Skeletal muscle tissue (tissue), 7 donors: ENCODE data around the genes TPP2, BIVM and ABHD13.

DNA sequence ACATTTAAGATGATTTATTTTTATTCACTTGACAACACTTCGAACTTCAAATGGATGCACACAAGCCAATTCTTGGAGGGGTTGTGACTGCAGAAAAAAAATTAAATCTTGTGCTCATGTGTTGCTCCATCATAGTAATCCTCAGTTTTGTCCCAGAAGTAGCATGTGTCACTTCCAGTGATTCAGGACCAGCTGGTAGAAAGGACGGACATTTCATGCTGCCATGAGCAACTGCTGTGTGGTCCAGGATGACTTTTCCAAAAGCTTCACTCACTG, 71.1 kb downstream of the ITGBL1 start:
- PRO-cap, 3 experiments = no peak in any of the 3 experiments
- RAMPAGE, long total RNA = no peak
- RRBS, 2 experiments = no CpG with 5 or more reads among the region's 2 CpGs

DNA sequence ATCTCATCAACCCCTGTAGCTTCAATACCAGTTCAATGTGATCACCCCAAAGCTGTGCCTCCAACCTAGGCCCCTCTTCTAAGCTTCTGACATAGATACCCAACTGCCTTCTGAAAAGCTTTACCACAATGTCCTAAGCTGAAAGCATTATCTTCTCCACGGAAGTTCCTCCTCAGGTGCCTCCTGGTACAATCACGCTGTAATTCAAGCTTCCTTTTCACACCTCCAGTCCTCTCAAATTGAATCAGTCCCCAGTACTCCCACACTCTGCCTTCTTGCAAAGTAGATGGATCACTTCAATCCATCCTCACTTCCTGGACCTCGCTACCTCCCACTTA, 243.5 kb upstream of the TPP2 start:
- PRO-cap, 3 experiments = no peak in any of the 3 experiments
- RAMPAGE, long total RNA = no peak
- RRBS, 2 experiments = no CpG with 5 or more reads among the region's 3 CpGs

GRCh38 chr13:102401214-102401797, 195.5 kb upstream of the TPP2 start:
- PRO-cap, 3 experiments = no peak in any of the 3 experiments
- RAMPAGE, long total RNA = no peak
- RRBS, 2 experiments = 5 to 10% methylated on average over 3 of the region's 13 CpGs

DNA sequence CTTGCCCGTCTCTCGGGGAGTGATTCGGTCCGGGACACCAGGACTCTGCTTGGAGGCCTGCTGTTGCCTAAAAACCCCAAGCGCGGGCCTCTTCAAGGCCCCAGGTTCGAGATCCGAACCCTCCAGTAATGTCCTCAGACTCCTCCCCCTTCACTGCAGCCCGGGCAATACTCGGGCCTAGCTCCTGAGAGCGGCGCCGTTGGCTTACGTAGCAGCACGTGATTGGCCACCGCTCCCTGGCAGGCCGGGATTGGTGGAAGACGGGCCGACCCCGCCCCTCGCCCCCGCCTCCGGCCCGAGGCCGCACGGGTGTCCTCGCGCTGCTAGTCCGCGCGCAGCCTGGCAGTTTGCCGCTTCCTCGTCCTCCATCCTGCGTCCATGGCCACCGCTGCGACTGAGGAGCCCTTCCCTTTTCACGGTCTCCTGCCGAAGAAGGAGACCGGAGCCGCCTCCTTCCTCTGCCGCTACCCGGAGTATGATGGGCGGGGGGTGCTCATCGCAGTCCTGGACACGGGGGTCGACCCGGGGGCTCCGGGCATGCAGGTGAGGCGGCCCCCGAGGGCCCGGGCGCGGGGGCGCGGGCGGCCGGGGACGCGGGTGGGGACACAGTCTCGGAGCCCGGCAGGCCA, at the start of gene TPP2:
Gene TPP2, plus strand, starts transcription at position 326 of the 629 bp plus-strand sequence.
- PRO-cap, 3 experiments = peak in 3 of 3 experiments; most common plus-strand start position 345 of the sequence (in 2); most common minus-strand start position 142 of the sequence (in 2)
- RAMPAGE, long total RNA = start-site peak on the plus strand centred at position 348 of the sequence, 63 bp wide, 105 and 175 reads in 2 replicates
- RRBS, 2 experiments = 2% methylated on average over 20 to 23 of the region's 61 CpGs

GRCh38 chr13:102599526-102599730, 2.6 kb downstream of the TPP2 start:
- PRO-cap, 3 experiments = no peak in any of the 3 experiments
- RAMPAGE, long total RNA = no peak
- RRBS, 2 experiments = no CpG with 5 or more reads among the region's 3 CpGs

GRCh38 chr13:102798851-102799581, at the start of gene BIVM:
Gene BIVM (plus strand): TSS chr13:102799119.
- PRO-cap, 3 experiments = peak in 3 of 3 experiments; most common plus-strand start chr13:102799140 (in 1); most common minus-strand start chr13:102798938 (in 3)
- RAMPAGE, long total RNA = no peak
- RRBS, 2 experiments = 2 to 3% methylated on average over 26 of the region's 69 CpGs

DNA sequence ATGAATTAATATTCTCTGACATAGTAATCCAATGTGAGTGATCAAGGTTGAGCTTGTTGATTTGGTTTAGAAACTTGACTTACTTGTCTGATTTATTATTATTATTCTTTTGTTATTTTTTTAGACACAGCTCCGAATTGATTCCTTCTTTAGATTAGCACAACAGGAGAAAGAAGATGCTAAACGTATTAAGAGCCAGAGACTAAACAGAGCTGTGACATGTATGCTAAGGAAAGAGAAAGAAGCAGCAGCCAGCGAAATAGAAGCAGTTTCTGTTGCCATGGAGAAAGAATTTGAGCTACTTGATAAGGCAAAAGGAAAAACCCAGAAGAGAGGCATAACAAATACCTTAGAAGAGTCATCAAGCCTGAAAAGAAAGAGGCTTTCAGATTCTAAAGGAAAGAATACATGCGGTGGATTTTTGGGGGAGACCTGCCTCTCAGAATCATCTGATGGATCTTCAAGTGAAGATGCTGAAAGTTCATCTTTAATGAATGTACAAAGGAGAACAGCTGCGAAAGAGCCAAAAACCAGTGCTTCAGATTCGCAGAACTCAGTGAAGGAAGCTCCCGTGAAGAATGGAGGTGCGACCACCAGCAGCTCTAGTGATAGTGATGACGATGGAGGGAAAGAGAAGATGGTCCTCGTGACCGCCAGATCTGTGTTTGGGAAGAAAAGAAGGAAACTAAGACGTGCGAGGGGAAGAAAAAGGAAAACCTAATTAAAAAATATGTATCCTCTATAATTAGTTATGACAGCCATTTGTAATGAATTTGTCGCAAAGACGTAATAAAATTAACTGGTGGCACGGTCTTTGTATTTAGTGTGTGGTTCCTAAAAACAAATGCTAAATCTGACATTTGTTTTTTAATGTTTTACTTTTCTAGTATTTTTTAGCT, 29.6 kb downstream of the ERCC5 start:
- PRO-cap, 3 experiments = no peak in any of the 3 experiments
- RAMPAGE, long total RNA = no peak
- RRBS, 2 experiments = no CpG with 5 or more reads among the region's 16 CpGs

- PRO-cap, 3 experiments = no peak in any of the 3 experiments
- RAMPAGE, long total RNA = no peak
- RRBS, 2 experiments = no CpG with 5 or more reads among the region's 6 CpGs
Measured at GRCh38 chr13:105139354-105139714, 326.5 kb upstream of the DAOA start.

GRCh38 chr13:106151842-106152491, 383.5 kb downstream of the EFNB2 start:
- PRO-cap, 3 experiments = no peak in any of the 3 experiments
- RAMPAGE, long total RNA = no peak
- RRBS, 2 experiments = no CpG with 5 or more reads among the region's 3 CpGs

GRCh38 chr13:106156414-106157081, 378.9 kb downstream of the EFNB2 start:
- PRO-cap, 3 experiments = no peak in any of the 3 experiments
- RAMPAGE, long total RNA = no peak
- RRBS, 2 experiments = no CpG with 5 or more reads among the region's 6 CpGs

- PRO-cap, 3 experiments = no peak in any of the 3 experiments
- RAMPAGE, long total RNA = no peak
- RRBS, 2 experiments = no CpG with 5 or more reads among the region's 3 CpGs
Measured at GRCh38 chr13:106352519-106352887, 183.0 kb downstream of the EFNB2 start.

- PRO-cap, 3 experiments = no peak in any of the 3 experiments
- RAMPAGE, long total RNA = no peak
- RRBS, 2 experiments = 58 to 65% methylated on average over 4 of the region's 23 CpGs
Measured at GRCh38 chr13:106490807-106491763, 44.4 kb downstream of the EFNB2 start.

DNA sequence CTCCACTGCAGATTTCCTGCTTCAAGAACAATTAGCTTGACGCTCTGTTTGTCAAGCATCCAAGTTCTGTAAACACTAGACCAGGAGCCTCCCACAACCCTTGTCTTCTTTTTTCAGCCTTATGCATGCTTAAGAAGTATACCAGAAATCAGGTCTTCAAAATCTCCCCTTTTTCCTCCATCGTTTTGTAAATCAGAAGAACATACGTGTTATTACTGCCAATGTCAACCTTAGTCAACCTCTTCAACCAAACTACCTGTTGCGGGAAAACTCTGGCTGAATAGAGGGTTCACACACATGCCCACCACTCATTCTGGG, 39.3 kb downstream of the EFNB2 start:
- PRO-cap, 3 experiments = no peak in any of the 3 experiments
- RAMPAGE, long total RNA = no peak
- RRBS, 2 experiments = no CpG with 5 or more reads among the region's 4 CpGs

GRCh38 chr13:106533534-106534296, 1.7 kb downstream of the EFNB2 start:
- PRO-cap, 3 experiments = no peak in any of the 3 experiments
- RAMPAGE, long total RNA = no peak
- RRBS, 2 experiments = 3 to 5% methylated on average over 15 to 20 of the region's 37 CpGs

DNA sequence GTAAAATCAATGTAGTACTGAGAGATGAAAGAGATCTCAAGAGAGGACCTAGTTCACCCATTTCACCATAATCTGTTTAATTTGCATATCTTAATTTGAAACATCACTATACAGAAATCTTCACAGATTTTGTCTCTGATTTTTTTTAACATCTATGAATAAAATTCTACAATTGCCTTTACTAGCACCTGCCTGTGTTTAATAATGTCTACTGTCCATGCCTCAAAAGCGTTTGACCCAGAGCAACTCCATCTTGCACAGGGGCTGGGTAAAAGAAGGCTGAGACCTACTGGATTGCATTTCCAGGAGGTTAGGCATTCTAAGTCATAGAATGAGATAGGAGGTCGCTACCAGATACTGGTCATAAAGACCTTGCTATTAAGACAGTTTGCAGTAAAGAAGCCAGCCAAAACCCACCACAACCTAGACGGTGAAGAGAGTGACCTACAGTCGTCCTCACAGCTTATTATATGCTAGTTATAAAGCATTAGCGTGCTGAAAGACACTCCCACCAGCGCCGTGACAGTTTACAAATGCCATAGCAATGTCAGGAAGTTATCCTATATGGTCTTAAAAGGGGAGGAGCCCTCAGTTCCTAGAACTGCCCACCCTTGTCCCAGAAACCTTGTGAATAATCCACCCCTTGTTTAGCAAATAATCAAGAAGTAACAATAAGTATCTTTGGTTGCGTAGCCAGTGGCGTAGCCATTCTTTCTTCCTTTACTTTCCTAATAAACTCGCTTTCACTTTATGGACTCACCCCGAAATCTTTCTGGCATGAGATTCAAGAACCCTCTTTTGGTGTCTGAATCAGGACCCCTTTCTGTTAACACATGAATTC, 227.7 kb upstream of the ARGLU1 start:
- PRO-cap, 3 experiments = no peak in any of the 3 experiments
- RAMPAGE, long total RNA = no peak
- RRBS, 2 experiments = no CpG with 5 or more reads among the region's 11 CpGs

GRCh38 chr13:107226146-107226417, 641.2 kb downstream of the NALF1 start:
- PRO-cap, 3 experiments = no peak in any of the 3 experiments
- RAMPAGE, long total RNA = no peak
- RRBS, 2 experiments = no CpG with 5 or more reads among the region's 5 CpGs

DNA sequence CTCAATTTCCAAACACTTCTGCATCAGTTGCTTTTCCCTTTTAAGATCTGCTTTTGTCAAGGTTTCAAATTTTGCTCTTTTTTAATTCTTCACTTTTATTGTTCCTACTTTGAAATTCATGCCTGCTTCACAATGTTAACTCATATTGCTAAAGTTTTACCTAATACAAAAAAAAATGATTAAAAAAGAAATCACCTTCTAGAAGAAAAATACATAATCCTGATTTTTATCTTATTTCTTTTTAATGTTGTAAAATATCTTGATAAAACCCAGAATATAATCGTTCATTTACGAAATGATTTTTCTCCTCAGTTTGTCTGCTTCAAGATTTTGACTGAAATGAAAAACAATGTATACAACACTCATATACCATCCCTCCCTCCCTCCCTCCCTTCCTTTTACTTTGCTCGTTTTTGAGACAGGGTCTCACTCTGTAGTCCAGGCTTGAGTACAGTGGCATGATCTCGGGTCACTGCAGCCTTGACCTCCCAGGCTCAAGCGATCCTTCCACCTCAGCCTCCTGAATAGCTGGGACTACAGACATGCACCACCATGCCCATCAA, 143.1 kb downstream of the NALF1 start:
- PRO-cap, 3 experiments = no peak in any of the 3 experiments
- RAMPAGE, long total RNA = no peak
- RRBS, 2 experiments = no CpG with 5 or more reads among the region's 5 CpGs

DNA sequence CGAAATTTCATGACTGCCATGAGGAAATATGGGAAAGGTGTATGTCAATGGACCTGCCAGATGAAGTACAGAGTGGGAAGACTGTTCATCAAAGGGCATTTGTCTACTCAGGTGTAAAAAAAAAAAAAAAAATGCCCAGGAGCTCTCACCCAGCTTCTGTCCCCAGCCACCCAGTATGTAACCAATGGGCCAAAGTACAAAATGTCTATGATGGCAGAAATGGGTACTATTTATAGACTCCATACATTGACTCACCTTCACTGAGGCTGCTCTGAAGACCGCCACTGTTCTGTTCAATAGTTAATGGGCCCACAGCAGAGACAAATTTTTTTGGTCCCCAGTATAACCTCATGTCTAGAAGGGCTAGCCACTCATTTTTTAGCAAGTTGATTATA, 127.9 kb upstream of the NALF1 start:
- PRO-cap, 3 experiments = no peak in any of the 3 experiments
- RAMPAGE, long total RNA = no peak
- RRBS, 2 experiments = no CpG with 5 or more reads among the region's 2 CpGs

DNA sequence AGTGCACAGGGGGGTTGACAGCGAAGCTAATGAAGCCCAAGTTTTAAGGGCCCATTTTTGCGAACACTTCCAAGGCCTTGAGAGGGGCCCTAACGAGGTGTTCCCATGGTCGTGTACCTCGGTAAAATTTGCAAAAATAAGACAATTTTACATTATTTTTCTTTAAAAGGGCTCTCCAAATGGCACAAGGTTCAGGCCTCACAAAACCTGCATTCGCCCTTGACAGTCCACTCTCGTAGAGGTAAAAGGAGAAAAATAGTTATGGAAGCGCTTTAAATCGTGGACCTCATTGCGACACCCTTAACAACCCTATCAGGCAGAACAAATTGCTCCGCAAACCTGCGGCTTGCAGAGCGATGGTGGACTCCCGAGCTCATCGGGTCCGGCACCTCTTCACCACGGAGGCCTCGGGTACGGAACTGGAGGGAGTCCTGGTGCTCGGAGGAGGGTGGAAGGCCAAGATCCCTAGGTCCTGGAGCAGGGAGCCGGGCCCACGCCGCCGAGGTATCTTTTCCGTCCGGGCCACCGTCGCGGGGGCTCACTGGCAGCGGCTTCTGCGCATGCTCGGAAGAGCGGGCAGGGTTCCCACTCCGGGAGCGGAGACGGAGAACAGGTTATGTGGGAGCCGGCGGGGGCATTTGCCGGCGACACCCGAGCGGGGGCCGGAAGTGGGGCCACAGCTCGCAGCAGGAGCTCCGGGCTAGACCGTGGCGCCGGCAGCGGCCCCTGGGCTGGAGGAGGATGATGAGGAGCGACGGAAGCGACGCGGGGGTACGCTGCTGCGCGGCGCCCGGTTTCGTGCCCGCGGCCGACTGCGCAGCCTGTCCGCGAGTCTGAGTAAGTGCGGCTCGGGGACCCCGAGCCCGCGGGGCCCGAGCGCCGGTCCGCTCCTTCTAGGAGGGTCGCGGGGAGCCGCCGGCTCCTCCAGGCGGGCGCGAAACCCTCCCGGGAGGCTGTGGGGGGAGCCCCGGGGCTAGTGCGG, at the start of gene ABHD13:
Gene ABHD13, plus strand, starts transcription at position 570 of the 982 bp plus-strand sequence.
- PRO-cap, 3 experiments = peak in 3 of 3 experiments; most common plus-strand start position 570 of the sequence (in 2); most common minus-strand start position 248 of the sequence (in 1)
- RAMPAGE, long total RNA = start-site peak on the plus strand centred at position 678 of the sequence, 41 bp wide, 66 and 45 reads in 2 replicates
- RRBS, 2 experiments = under 1 to 2% methylated on average over 38 to 42 of the region's 85 CpGs

DNA sequence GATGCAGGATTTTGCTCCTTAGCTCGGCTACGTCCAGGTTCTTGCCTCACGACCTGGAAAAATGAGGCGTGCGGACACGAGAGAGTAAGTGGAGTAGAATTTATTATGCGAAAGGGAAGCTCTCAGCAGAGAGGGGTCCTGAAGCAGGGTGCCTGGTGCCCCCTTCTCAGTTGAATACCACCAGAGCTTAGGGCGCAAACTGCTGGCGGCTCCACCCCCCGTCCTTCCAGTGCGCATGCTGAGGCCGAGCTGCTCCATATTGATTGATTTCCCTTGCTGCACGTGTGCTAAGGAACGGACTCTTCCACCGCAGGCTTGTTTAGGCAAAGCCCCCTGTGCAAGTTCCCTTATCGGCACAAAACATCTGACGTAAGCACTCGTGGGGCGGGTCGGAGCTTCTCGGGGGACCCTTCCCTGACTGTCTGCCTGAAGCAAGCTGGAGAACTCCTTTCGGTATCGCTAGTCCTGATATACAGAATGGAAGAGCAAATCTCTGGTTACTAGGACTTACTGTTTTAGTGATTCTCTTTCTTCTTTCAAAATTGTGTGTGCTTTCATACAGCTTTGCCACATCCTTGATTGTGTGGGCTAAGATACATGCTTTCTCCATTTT, 257.1 kb downstream of the MYO16 start:
- PRO-cap, 3 experiments = no peak in any of the 3 experiments
- RAMPAGE, long total RNA = no peak
- RRBS, 2 experiments = no CpG with 5 or more reads among the region's 23 CpGs